ENCODE results near the genes DENND6B and PPP6R2.

GRCh38 chr22:49951780-49952035 lies 8.9 kb upstream of the PIM3 start:
- PRO-cap, result no peak
- RAMPAGE, long total RNA, 3 experiments, result no peak in any of the 3 experiments

GRCh38 chr22:49959092-49959549 lies 1.5 kb upstream of the PIM3 start:
- PRO-cap, result no peak
- RAMPAGE, long total RNA, 3 experiments, result no peak in any of the 3 experiments

DNA sequence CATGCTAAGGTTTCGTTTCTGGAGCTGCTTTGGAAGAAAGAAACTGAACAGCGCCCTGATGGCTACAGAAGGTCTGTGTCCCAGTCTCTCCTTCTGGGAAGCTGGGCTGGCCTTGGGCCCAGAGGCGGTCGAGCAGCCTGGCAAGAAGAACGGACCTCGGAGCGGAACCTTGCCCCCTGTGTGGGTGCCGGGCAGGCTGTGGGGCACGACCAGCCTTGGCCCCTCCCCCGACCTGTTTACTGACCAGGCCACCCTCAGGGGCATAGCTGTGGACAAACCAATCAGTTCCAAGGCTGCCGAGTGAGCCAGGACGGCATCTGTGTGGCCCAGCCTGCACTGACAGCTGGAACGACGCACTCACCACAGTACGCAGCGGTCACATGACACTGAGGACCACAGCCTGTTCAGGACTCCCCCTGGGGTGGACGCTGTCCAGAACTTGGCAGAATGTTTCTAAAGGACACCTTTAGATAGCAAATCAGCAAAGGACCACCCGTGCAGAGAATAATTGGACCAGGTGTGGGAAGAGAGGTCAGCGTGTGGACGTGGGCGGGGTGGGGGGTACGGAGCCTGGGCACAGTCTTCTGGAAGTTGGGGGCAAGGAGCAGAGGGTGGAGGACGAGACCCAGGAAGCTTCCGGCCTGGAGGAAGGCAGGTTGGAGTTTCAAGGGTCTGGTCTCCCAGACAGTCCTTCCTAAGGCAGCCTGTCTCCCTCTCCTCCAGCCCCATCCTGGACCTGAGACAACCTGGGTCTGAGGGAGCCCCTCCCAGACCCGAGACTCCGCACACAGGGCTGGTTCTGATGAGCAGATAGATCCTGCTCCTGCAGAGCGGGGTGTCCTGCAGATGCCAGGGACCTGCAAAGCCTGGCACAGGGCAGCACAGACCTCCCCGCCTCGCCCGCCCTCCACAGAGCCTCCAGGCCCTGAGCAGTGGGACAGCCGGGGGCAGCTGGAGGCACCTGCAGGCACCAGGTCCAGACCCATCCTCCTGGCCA lies 7.4 kb downstream of the PIM3 start:
- PRO-cap, result bidirectional peak, plus-strand start at position 132 of the sequence, minus-strand start outside the sequence; bidirectional peak, plus-strand start at position 329 of the sequence, minus-strand start at position 171 of the sequence
- RAMPAGE, long total RNA, 3 experiments, result no peak in any of the 3 experiments

- PRO-cap, result no peak
- RAMPAGE, long total RNA, 3 experiments, result no peak in any of the 3 experiments
Observed at GRCh38 chr22:49999020-49999657, 13.4 kb downstream of the IL17REL start.

DNA sequence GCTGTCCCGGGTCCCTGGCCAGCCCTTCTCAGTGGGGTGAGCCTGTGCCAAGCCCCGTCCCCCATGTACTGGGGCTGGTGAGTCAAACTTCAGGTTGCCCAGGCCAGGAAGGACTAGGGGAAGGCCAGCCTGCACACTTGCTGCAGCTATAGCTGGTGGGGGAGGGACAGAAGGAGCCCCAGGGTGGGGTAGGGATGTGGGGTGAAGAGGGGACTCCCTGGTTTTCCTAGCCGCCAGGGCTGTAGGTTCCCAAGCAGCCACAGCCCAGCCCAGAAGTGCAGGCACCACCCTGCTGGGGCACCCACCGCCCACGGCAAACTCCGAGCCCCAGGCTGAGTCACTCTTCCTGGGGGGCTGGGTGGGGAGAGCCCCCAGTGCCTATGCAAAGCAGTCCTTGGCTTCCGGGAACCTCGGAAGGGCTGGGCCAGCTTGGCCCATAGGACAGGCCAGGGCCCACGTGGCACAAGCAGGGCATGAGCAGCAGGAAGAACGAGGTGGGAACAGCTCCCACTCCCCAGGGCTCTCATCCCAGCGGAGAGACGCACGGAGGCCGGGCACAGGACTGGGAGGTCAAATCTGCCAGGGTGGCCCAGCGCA lies 4.3 kb upstream of the IL17REL start:
- PRO-cap, result no peak
- RAMPAGE, long total RNA, 3 experiments, result no peak in any of the 3 experiments

DNA sequence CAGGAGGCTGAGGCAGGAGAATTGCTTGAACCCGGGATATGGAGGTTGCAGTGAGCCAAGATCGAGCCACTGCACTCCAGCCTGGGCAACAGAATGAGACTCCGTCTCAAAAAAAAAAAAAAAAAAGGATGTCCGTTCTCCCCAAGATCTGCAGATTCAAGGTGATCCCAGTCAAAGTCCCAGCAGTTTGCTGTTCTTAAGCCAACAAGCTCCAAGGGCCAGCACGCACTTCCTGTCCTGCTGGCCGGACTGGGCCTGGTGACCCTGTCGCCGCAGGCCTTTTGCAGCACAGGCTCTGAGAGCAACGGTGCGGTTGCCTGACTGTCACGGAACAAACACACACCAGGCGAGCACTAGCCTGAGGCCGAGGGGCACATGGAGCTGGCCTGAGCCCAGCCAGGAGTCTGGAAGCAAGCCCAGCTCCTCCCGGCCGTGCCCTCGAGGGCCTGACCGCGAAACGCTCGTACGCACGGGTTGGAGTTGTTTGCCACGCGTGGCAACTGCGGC lies 14.9 kb upstream of the IL17REL start:
- PRO-cap, result no peak
- RAMPAGE, long total RNA, 3 experiments, result no peak in any of the 3 experiments

GRCh38 chr22:50031785-50032271 lies 19.3 kb upstream of the IL17REL start:
- PRO-cap, result no peak
- RAMPAGE, long total RNA, 3 experiments, result no peak in any of the 3 experiments

- PRO-cap, result no peak
- RAMPAGE, long total RNA, 3 experiments, result no peak in any of the 3 experiments
Observed at GRCh38 chr22:50192880-50193527, 7.3 kb downstream of the TRABD start.

DNA sequence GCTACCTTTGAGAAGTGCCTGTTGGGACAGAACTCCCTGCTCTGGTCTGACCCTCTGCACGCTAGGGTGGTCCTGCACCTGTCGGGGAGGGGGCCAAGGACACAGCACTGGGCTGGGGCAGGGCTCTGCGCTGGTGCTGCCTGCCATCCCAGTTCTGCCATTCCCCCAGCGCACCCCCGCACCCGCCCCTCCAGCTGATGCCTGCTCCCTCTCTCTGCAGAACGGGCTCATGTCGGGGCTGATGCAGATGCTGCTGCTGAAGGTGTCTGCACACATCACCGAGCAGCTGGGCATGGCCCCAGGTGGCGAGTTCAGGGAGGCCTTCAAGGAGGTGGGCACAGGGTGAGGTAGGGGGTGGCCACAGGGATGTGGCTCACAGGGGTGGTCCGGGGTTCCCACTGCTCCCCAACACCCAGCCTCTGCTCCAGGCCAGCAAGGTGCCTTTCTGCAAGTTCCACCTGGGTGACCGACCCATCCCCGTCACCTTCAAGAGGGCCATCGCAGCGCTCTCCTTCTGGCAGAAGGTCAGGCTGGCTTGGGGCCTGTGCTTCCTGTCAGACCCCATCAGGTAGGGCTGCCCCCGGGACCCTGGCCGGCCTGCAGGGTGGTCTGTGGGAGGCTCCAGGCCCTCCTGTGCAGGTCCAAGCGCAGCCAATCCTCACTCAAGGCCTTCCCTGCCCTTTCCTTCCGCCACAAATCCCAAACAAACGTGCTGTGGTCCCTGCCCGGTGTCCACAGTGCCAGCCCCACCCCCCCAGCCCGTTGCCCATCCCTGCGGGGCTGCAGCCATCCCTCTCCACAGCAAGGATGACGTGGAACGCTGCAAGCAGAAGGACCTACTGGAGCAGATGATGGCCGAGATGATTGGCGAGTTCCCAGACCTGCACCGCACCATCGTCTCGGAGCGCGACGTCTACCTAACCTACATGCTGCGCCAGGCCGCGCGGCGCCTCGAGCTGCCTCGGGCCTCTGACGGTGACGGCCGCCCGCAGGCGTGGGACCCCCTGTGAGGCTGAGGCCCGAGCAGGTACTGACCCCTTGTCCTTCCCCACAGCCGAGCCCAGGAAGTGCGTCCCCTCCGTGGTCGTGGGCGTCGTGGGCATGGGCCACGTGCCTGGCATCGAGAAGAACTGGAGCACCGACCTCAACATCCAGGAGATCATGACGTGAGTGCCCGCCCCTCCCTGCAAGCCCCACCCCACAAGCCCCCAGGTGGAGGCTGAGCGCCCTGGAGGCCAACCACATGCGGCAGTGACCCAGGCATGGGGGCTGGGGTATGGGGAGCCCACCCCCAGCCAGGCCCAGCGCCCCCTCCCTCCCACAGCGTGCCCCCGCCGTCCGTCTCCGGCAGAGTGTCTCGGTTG lies 3.3 kb upstream of the SELENOO start:
- PRO-cap, result no peak
- RAMPAGE, long total RNA, 3 experiments, result no peak in any of the 3 experiments

- PRO-cap, result unidirectional peak, plus-strand start at chr22:50200294
- RAMPAGE, long total RNA, 3 experiments, result no peak in any of the 3 experiments
Observed at GRCh38 chr22:50200148-50200658, 608 bp upstream of the SELENOO start.

DNA sequence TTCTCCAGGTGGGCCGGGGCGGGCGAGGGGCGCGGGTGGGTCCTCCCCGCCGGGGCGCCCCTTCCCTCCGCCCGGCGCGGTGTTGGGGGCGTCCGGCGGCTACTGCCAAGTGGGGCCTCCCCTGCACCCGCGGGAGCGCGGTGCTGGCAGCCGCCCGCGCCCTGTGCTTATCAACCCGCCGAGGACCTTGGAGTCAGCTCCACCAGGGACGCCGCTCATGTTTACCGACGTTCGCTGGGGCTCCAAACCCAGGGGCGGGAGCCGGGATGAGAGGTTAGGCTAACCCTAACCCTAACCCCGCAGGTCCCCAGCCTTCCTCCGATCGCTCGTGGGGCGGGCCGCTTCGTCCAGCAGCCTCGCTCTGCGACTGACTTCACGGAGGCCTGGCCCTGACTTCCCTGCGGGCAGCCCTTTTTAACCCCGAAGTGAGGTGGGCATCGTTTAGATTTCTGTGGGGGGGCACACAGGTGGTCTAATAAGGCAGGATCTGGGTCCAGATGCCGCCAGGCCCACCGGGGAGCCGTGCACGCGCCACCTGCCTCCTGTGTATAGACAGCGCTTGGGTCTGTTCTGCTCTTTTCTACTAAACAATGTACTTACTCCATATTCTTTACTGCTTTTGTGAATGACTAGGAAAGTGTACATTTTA lies 896 bp downstream of the SELENOO start:
- PRO-cap, result no peak
- RAMPAGE, long total RNA, 3 experiments, result no peak in any of the 3 experiments

GRCh38 chr22:50216983-50217897 lies 16.4 kb downstream of the SELENOO start:
- PRO-cap, result no peak
- RAMPAGE, long total RNA, 3 experiments, result no peak in any of the 3 experiments

- PRO-cap, result no peak
- RAMPAGE, long total RNA, 3 experiments, result no peak in any of the 3 experiments
Observed at GRCh38 chr22:50278417-50279301, 8.5 kb upstream of the MAPK11 start.

DNA sequence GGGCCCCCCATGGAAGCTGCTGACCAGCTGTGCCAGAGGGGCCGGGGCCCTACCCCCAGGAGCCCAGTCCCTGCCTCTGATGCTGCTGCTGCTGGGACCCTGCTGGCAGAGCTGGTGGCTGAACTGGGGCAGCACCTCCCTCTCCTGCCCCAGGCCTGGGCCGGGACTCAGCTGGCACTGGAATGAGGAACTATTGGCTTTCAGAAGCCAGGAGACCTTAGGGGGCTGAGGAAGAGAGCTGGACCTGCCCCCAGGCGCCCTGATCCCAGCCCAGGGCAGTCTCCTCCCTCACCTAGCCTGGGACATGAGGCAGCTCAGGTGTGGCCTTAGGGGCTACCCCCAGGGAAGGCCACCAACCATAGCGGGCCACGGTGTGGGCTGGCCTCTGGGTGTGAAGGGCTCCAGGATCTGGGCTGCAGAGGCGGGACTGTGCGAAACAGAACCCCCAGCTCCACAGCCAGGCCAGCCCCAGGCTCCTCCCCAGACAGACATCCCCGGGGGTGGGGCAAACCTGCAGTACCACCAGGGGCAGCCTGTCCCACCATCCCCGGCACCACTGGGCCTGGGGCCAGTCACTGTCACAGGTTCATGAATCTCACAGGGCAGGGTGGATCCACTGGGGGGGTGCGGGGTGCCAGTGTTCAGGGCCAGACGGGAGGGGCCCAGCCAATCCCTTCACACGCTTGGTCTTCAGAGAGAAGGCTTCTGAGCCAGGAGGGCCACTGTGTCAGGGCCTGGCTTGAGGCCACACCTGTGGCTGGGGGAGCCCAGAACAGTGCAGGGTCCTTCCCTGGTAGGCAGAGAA lies 3.5 kb downstream of the PLXNB2 start:
- PRO-cap, result no peak
- RAMPAGE, long total RNA, 3 experiments, result no peak in any of the 3 experiments

DNA sequence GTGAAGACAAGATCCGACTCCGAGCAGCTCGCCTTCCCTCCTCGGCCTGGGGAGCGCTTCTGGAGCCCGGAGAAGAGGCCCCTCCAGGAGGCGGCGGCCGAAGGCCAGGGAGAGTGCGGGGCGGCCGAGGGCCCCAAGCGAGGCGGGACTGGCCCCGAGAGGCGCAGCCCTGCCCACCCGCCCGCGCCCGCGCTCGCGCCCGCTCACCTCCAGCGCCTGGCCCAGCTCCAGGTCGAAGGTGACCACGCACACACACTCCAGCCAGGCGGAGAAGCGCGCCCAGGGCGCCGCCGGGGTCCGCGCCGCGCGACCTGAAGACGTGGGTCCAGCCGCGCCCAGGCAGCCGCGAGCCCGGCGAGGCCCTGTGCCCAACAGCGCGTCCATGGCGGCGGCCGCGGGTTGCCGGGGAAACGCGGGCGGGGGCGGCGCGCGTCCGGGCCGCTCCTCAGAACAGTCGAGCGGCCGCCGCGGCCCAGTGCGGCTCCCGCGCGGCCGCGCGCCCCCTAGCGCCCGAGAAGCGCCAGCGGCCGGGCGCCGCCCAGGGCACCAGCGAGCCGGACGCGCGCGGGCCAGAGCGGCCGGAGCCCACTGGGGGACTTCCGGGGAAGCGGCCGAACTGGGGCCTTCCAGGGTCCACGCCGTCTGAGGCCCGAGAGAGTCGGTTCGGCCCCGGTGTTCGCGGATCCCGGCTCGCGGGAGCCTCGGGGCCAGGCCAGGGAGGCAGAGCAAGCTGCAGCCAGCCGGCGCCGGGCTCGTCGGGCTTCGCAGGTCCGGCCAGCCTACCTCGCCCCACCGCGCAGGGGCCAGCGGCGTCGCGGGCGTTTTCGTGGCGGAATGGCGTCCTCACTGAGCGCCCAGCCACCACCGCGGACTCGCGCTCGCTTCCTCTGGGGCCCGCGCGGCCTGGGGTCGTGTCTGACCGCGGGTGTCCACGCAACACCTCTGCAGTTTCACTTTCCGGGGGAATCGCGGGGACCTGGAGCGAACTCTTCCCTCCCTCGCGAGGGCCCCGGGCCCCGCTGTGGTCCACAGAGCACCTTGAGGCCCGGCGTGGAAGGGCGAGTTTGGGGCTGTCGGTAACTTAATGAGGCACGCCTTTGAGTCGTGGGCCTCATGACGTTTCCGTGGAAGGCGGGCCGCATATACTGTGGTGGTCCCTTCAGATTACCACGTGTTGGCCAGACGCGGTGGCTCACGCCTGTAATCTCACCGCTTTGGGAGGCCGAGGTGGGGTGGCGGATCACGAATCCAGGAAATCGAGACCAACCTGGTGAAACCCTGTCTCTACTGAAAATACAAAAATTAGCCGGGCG lies at the start of gene DENND6B:
Gene DENND6B (minus strand): TSS at position 408 of the 1,313 bp plus-strand sequence.
- PRO-cap, result bidirectional peak, plus-strand start at position 602 of the sequence, minus-strand start at position 477 of the sequence
- RAMPAGE, long total RNA, 3 experiments, result no peak in any of the 3 experiments

DNA sequence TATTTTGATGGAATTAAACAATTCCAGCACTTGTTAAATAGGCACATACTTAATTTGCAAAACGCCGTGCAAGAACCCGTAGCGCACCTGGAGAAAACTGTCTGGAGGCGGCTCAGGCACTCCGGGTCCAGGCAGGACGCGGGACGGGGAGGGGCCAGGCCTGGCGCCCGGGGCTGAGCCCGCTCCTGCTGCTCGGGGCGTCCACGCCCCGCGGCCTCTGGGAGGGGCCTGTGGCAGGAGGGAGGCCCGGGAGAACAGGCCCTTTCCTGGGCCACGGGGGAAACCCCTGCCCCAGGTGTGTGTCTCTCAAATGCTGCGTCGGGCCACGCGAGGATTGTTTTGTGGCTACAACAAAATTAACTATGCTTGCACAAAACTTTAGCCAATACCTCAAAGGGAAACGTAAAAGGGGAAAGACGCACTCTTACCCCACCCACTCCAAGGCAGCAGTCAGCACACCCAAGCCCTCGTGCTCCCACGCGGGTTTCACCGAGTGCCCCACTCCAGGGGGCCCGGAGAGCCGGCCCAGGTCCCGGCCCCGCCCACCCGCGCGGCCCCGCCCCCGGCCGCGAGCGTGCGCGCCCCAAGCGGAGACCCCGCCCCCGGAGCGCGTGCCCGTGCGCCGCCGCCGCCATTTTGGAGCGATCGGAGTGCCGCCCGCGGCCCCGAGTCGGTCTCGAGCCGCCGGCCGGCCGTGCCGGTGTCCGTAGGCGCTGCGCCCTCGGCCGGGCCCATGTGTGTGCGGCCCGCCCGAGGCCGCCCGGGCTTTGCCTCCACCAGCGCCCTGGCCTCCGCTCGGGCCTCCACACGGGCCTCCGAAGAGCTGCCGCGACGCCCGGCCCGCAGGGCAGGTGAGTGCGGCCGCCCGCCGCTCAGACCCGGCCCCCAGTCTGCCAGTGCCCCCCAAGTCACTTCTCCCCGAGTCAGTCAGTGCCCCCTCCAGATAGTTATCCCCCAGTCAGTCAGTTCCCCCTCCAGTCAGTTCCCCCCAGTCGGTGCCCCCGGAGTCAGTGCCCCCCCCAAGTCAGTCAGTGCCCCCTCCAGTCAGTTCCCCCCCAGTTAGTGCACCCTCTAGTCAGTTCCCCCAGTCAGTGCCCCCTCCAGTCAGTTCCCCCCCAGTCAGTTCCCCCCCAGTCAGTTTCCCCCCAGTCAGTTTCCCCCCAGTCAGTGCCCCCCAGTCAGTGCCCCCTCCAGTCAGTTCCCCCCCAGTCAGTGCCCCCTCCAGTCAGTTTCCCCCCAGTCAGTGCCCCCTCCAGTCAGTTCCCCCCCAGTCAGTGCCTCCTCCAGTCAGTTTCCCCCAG lies at the start of gene PPP6R2:
Gene PPP6R2 (plus strand): TSS at position 628 of the 1,301 bp plus-strand sequence.
- PRO-cap, result bidirectional peak, plus-strand start at position 641 of the sequence, minus-strand start at position 555 of the sequence
- RAMPAGE, long total RNA, 3 experiments, result no peak in any of the 3 experiments

DNA sequence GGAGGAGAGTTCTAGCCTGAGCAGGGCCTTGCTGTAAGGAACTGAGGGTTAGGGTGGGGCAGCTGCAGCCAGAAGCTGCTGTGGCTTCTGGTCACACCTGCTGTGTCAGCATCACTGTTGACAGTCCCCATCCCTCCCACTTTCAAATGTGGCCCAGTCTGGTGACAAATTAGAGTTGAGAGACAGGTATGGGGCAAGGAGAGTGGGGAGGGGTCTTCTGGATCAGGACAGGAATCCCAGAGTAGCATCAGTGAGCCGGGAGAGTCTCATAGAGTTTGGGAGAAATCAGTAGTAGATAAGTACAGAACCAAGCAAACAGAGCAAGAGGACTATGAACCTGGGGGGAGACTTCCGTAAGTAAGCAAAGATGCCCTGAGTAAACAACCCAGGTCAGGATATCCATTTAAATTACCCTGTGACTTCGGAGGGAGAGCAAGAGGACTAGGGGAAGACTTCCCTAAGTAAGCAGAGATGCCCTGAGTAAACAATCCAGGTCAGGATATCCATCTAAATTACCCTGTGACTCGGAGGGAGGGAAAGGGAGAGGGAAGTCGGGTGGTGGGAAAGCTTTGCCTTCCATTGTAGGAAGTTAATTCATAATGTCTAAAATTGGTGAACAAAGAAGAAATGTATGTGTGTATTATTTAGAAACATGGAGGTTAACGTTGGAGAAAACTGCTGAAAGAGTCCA lies 53.8 kb downstream of the PPP6R2 start:
- PRO-cap, result no peak
- RAMPAGE, long total RNA, 3 experiments, result no peak in any of the 3 experiments

- PRO-cap, result no peak
- RAMPAGE, long total RNA, 3 experiments, result no peak in any of the 3 experiments
Observed at GRCh38 chr22:50400565-50401043, 57.5 kb downstream of the PPP6R2 start.

GRCh38 chr22:50437969-50438513 lies 36.8 kb downstream of the SBF1 start:
- PRO-cap, result no peak
- RAMPAGE, long total RNA, 3 experiments, result no peak in any of the 3 experiments

DNA sequence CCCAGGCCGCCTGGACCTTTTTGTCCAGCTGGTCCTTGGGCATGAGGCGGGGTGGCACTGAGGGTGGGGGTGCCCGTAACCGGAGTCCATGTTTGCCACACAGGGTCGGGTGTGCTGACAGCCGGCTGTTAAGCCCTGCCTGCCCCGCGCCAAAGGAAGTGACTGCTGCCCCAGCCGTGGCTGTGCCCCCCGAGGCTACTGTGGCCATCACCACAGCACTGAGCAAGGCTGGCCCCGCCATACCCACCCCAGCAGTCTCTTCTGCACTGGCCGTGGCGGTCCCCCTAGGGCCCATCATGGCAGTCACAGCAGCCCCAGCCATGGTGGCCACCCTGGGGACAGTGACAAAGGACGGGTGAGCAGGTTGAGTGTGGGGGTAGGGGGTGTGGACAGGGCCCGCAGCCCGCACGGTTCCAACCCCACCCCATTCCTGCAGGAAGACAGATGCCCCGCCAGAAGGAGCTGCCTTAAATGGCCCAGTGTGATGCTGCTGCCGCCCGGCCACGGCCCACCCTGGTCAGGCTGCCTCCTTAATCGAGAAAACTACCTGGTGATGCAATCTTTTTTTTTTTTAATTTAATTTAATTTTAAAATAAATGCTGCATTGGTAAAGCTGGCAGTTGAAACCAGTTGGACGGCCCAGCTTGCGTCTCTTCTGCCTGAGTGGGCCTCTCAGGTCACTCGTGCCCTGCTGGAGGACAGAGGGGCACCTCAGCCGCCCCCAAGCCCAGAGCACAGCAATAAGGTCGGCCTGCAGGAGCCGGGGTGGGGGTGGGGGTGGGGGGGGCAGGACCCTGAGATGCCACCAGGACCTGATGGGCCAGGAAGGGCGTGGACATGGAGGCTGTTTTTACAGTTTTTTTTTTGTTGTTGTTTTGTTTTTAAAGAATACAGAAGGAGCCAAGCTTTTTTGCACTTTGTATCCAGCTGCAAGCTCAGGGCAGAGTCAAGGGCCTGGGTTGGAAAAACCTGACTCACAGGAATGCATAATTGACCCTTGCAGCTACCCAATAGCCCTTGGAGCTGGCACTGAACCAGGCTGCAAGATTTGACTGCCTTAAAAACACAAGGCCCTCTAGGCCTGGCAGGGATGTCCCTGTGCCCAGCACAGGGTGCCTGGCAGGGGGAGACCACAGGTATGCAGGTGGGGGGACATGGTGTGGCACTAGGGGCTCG lies 30.7 kb downstream of the SBF1 start:
- PRO-cap, result no peak
- RAMPAGE, long total RNA, 3 experiments, result no peak in any of the 3 experiments

Data from subcutaneous adipose tissue (tissue), 3 donors.